ENCODE results near the genes DAPL1 and MARCHF7.

- PRO-cap = no peak
Observed at GRCh38 chr2:157250864-157251106, 6.7 kb upstream of the GALNT5 start.

GRCh38 chr2:157409976-157410199, 34.0 kb downstream of the CYTIP start:
- PRO-cap = no peak

- PRO-cap = no peak
Observed at GRCh38 chr2:157440492-157441406, 3.1 kb downstream of the CYTIP start.

DNA sequence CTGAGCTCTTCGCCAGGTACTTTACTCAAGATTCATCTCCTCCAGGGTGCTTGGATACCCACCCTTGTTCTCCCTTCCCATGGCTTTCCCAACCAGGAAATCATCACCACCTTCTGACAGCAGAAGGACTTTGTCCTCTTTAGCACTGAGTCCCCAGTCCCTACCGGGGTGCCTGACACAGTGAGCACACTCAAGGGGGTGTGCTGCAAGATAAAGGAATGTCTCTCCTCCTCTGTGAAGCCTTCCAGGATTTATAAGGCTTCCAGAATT, 39.6 kb downstream of the ACVR1 start:
- PRO-cap = no peak

- PRO-cap = no peak
Observed at GRCh38 chr2:157839086-157839459, 37.1 kb downstream of the ACVR1 start.

- PRO-cap = no peak
Observed at GRCh38 chr2:157859338-157860281, 16.5 kb downstream of the ACVR1 start.

GRCh38 chr2:158191504-158192128, 89.9 kb downstream of the UPP2 start:
- PRO-cap = no peak

- PRO-cap = no peak
Observed at GRCh38 chr2:158320991-158321615, 135.4 kb downstream of the CCDC148 start.

GRCh38 chr2:158631512-158632149, 163.5 kb upstream of the DAPL1 start:
- PRO-cap = no peak

GRCh38 chr2:158680389-158681122, 114.6 kb upstream of the DAPL1 start:
- PRO-cap = no peak

GRCh38 chr2:158795029-158795553, at the start of gene DAPL1:
Gene DAPL1, plus strand, starts transcription at chr2:158795317.
- PRO-cap = no peak

- PRO-cap = no peak
Observed at GRCh38 chr2:158953807-158954221, 14.6 kb upstream of the TANC1 start.

GRCh38 chr2:159042025-159042667, 73.7 kb downstream of the TANC1 start:
- PRO-cap = no peak

- PRO-cap = bidirectional peak, plus-strand start at chr2:159094712, minus-strand start at chr2:159094544
Observed at GRCh38 chr2:159094070-159094941, 125.9 kb downstream of the TANC1 start.

DNA sequence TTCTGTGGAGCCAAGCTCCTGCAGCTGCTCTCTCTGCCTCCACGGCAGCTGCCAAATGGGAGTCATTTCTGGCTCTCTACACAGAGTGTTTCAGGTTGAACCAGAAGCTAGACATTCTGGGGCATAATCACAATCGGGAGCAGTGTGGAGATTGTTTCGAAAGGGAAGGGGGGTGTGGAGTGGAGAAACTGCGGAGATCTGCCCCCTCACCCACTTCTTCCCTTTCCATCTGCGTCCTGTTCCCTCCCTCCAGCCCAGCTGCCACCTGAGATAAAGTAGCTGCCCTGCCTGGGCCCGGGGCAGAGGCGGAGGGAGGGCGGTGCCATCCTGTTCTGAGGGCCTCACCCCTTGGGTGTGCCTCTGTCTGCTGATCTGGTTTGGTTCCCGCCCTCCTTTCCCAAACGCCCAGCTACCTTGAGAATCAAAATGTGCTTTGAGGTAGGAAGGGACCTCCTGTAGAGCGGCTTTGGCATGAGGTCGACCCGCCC, 139.3 kb downstream of the WDSUB1 start:
- PRO-cap = bidirectional peak, plus-strand start at position 302 of the sequence, minus-strand start at position 267 of the sequence

DNA sequence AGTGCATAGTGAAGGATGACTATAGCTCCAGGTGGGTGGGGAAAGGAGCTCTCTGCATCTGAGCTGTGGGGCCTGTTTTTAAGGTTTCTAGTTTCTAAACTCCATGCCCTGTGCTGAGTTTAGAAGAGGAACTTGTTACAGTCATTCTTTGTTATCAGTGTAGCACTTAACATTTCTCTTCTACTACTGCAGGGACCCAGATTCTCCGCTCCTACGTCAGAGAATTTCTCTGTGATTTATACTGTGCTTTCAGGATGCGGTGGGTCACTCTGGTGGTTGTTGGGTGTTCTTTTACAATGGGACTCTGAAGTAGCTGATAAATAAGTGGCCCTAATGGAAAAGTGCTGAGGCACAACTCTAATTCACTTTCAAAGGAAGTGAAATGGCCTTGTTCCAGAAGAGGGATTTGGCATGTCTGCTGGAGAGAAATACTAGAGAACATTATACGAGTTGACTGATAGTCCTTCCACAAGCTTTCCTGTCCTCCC, 122.0 kb downstream of the WDSUB1 start:
- PRO-cap = no peak

GRCh38 chr2:159612677-159613066, 3.7 kb downstream of the BAZ2B start:
- PRO-cap = no peak

DNA sequence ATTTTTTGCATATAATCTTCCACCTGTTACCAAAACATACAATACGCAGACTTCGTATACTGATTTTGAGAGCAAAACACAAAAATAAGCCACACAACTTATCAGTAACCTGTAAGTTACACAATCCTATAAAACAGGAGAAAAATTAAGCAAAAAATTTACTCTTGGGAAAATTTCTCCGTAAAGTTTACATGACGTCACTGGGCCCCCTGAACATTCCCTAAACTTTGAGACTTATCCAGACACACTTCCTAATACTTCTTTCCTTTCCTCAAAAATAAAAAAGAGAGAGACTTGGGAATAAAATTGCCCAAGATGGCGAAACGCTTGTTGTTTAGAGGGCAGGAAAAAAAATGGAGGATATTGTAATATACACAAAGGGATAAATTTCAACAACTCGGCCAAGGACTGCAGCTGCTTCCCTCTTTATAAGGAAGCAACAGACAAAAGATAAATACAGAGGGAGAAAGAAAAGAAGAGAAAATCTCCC, 1.6 kb downstream of the BAZ2B start:
- PRO-cap = no peak

GRCh38 chr2:159711805-159712806, at the start of gene MARCHF7:
Gene MARCHF7, plus strand, starts transcription at chr2:159712506.
- PRO-cap = bidirectional peak, plus-strand start at chr2:159712212, minus-strand start at chr2:159712046; bidirectional peak, plus-strand start at chr2:159712261, minus-strand start at chr2:159712286; bidirectional peak, plus-strand start at chr2:159712517, minus-strand start at chr2:159712434

DNA sequence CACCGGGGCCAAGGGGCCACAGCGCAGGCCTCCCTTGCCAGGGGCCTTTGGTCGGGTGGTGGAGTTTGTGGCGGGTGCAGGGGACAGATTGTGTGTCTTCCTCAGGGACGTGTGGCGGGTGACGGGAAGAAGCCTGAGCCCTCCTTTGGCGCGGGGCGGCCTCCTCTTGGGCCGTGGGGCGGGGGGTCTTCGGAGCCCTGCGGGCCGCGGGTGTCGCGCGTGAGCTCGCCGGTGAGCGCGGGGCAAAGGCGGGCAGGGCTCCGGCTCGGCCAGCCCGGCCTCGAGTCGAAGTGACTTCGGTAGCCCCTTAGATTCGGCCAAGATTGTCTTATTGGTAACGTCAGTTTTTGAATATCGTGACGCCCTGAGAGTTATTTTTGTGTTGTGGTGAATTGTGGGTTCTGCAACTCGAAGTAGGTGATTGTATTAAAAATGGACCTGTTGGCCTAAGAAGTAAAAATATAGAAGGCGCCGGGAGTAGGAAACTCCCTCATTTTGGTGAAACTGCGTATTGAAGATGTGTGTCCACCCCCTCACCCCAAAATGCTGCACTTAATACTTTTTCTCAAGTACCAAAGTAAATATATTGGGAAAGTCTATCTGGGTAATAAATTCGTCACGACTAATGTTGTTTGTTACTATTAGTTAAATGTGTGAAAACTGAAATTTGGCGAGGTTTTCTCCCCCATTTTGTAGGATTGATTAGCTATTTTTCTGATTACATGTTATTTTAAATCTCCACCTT, 673 bp downstream of the MARCHF7 start:
- PRO-cap = no peak